ENCODE measurements around the gene ATPAF2.

DNA sequence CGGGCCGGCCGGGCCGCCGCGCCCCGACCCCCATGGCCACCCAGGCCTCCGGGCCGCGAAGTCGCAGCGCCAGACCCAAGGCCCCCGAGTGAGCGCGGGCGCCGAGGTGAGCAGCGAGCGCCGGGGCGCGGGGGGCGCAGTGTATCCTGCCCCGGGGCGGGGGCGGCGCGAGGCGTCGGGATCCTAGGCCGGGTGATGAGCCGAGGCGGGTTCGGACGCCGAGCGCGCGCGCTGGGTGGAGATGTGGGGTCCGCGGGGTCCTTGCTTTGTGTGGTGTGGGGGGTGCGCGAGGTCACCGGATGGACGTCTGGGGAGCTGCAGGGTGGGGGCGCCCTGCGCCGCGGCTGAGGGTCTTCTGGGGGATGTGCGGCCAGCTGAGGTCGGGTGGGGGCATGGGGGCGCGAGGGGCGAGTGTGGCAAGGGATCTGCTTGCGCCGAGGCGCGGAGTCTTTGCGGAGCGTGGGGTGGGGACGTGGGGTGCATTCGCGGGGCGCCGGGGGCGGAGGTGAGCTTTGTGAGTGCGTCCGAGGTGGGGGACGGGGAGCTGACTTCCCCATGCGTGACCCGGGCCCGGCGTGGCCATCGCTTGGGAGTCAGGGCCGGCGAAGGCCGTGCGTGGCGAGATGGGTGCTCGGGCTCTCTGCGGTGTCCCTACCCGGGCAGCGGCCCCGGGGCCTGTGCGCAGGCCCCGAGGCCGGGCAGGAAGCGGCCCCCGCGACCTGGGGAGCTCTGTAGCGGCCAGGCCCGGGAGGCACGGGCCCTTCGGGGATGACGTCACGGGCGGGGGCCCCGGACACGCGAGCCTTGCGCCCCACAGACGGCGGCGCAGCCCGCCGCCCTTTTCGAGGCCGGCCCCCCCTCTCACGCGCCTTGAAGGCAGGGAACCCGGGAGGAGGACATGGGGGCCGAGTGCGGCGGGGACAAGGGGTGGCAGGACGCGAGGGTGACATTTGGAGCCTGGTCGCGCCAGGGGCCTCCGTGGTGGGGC, 724 bp downstream of the RAI1 start:
- PRO-cap: bidirectional peak, plus-strand start at position 195 of the sequence, minus-strand start at position 86 of the sequence; bidirectional peak, plus-strand start at position 777 of the sequence, minus-strand start at position 677 of the sequence

DNA sequence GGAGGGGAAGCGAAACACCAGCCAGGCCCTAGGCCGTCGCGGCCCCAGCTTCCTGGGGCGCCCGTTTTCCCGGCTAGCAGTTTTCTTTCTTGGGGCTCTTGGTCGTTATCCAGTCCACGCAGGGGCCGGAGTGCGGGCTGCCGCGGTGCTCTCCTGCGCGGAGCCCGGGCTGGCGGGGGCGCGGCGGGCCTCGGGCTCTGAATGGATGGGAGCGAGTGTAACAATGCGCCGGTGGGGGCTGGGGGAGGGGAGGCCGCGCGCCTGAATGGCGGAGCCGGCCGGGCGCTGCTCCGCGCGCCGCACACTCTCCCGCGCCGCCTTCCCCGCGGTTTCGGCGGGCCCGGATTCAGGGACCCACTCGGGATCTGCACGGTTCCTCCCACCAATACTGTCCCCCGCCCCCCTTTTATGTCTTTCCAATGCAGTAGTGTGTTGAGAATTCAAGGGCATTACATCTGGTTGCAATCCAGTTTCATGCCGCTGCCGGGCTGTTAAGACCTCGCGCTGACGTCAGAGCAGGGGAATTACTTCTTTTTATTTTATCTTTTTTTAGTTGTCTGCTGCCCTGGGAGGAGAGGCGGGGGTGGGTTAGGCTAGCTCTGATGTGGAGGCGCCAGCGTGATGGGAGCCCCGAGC, 1.5 kb downstream of the RAI1 start:
- PRO-cap: bidirectional peak, plus-strand start at position 266 of the sequence, minus-strand start at position 199 of the sequence; unidirectional peak, minus-strand start at position 333 of the sequence

- PRO-cap: unidirectional peak, plus-strand start at chr17:17700354
These were observed 19.2 kb downstream of the RAI1 start for GRCh38 chr17:17700150-17701076.

GRCh38 chr17:17701296-17701678, 20.0 kb downstream of the RAI1 start:
- PRO-cap: no peak

GRCh38 chr17:17723362-17724394, 42.4 kb downstream of the RAI1 start:
- PRO-cap: no peak

DNA sequence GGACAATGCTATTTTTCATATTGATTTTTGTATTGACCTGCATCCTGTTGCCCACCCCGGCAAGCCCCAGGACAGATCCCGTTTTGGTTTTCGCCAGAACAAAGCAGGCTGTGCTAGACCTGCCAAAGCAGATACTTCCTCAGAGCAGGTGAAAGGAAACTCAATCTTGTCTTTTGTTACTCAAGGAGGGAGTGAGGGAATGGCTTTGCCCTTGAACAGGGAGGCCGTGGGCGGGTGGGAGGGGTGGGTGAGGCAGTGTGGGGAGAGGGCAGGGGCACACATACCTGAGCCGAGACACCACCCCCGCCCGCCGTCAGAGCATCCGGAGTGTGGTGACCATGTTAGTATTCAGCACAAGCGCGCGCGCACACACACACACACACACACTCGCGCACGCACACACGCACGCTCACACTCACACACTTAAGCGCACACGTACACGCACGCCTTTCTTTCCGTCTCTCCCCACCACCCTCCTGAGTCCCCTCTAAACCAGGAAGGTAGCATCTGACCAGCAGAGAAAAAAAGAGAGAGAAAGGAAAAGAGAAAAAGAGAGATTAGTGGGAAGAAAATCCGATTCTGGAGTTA, 59.6 kb downstream of the RAI1 start:
- PRO-cap: no peak

- PRO-cap: no peak
These were observed 76.1 kb downstream of the RAI1 start for GRCh38 chr17:17757307-17757816.

DNA sequence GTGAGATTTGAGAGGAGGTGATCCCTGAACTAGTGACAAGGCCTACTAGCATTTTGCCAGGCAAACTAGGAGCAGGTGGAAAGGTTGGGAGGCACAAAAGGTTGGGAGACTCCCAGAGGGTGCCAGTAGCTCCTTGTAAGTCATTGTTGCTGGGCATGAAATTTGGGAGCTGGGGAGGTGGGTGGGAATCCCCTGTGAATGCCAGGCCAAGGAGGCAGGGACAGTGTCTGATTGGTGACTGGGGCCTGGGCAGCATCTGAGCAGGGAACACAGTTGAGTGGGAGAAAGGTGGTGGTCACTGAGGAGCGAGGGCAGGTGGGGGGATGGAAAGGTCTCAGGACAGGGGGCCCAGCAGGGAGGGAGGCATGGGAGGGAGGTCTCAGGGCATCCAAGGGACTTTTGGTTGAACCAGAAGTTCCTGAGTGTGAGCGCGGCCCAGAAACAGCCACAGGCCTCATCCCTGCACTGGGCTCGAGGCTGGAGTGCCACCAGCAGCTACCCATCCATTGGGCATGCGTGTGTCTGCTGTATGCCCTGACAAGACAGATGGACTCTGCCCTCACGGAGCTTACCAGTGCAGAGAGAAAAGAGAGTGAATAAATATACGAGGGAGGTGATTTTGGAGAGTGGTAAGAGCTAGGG, 75.1 kb downstream of the SREBF1 start:
- PRO-cap: no peak

GRCh38 chr17:17808467-17809445, 28.0 kb downstream of the SREBF1 start:
- PRO-cap: no peak

DNA sequence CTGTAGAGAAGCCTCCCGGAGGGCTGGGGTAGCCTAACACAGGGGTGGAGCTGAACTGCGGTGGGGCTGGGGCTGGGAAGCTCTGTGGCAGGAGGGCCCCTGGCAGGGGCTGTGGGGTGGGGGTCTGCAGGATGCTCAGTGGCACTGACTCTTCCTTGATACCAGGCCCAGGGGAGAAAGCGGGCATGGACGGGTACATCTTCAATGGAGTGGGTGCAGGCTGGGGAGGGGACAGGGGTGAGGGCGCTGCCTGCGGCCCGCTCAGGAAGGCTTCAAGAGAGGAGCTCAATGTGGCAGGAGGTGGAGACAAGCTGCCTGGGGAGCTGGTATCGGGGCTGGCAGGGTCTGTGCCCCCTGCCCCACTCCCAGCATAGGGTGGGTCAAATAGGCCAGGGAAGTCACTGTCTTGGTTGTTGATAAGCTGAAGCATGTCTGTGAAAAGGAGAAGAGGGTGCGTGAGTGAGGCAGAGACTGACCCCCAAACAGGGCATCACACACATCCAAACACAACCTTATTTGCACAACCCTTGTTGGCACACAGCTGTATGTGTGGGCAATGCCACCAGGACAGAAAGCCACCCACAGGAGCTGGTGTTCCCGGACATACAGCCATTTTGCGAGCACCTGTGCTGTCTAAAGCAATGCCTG, 16.6 kb downstream of the SREBF1 start:
- PRO-cap: no peak

- PRO-cap: bidirectional peak, plus-strand start at chr17:17823731, minus-strand start at chr17:17823604; unidirectional peak, plus-strand start at chr17:17823984; unidirectional peak, plus-strand start at chr17:17824184; unidirectional peak, plus-strand start at chr17:17824267
These were observed 13.0 kb downstream of the SREBF1 start for GRCh38 chr17:17823358-17824647.

DNA sequence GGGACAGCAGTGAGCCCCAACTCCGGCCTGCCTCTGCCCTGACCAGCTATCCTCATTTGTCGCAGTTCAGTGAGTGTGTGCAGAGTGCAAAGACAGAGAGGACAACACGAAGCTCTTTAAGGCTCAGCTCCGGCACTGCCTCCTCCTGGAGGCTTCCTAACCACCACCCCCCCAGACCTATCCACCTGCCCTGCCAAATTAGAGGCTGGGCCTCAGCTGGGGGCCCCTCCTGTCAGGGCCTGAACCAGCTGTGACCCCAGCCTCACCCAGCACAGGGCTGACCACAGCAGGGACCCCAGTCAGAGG, 9.0 kb downstream of the SREBF1 start:
- PRO-cap: no peak

DNA sequence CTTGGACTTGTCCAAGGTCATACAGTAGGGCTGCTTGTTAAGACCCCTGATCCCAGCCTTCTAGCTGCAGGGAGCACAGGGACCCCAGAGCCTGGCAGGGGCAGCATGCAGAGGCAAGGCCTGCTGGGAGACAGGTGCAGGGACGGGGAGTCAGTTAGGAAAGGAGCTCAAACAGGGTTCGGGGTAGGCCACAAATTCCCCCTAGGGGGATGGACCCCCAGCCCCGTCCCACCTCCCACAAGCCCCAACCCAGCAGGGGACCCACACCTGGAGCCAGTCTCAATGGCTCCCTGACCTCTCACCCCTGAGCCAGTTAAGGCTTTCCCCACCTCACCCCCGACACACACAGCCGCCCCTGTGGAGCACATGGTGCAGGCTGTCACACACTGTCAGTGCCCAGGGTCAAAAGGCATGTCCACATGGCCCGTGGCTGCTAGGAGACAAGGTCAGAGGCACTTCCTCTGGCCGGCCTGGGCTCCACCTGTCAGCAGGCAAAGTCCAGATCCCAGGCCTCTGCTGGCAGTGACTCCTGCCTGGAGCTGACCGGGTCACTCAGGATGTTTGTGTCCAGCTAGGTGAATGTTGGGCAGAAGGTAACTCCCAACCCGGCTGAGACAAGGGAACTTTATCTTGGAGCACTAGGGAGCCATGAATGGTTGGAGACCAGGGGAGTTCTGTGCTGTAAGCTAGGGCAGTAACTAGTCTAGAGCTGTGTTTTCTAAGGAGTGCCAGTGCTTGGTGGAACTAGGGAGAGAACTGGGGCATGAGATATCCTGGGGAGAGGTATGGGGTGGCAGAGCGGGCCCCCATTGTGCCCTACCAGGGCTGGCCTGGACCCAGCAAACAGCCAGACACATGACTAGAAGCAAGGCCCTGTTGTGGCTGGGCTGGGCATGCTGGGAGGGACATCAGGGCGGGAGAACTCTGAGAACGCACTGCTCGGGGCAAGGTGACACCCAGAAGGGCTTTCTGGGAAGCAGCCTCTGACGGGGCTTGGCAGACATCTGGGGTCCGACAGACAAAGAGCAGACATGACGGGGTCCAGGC, 6.0 kb downstream of the SREBF1 start:
- PRO-cap: no peak

- PRO-cap: unidirectional peak, minus-strand start at chr17:17838493
These were observed 1.4 kb upstream of the SREBF1 start for GRCh38 chr17:17837822-17838884.

DNA sequence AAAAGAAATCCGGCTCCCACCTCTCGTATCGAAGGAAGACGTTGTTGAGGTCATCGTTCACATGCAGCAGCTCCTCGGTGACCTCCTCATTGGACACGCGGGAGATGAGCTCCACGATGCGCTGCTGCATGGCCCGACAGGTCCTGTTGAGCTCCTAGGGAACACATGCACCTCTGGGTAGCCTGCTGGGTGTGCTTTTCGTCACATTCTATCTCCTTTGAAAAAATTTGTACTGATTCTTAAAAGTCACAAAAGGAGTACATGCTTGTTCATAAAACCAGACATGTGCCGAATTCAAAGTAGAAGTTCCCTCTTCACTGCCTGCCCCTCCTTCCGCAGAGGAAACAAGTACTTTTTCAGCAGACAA, 32.5 kb upstream of the SREBF1 start:
- PRO-cap: no peak

DNA sequence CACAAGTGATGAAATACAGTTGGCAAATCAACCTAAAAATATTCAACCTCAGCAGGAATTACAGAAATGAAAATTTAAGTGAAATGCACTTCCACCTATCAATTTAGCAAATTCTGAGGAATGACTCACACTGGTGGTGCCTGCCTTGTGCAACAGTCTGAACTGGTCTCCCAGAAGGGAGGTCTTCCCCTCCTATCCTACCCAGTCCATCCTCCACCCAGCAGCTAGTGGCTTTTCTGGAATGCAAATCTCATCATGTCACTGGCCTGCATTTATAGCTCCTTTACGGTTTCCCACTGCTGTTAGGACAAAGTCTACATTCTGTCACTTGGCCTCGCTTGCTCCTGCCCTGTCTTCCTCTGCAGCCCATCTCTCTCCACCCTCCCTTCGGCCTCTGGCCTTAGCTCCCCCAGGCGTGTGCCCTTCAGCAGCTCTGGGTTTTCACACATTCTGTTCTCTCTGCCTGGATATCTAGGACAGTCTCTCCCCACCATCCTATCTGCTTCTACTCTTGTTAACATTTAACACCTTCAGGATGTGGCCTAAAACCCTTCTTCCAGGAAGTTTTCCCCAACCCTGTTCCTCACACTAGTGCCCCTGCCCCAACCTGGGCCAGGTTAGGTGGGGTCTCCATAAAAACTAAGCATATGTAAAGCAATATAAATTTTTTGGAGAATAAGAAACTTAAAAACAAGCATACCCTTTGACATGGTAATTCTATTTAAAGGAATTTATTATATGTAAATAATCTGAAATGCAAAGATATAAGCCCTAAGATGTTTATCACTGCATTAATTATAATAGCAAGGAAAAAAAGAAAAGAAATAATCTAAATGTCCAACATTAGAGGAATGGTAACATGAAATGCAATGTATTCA, 36.2 kb downstream of the TOM1L2 start:
- PRO-cap: no peak

GRCh38 chr17:17959115-17960313, 12.7 kb downstream of the TOM1L2 start:
- PRO-cap: no peak

GRCh38 chr17:17971241-17972173, 693 bp downstream of the TOM1L2 start:
- PRO-cap: unidirectional peak, plus-strand start at chr17:17972044

DNA sequence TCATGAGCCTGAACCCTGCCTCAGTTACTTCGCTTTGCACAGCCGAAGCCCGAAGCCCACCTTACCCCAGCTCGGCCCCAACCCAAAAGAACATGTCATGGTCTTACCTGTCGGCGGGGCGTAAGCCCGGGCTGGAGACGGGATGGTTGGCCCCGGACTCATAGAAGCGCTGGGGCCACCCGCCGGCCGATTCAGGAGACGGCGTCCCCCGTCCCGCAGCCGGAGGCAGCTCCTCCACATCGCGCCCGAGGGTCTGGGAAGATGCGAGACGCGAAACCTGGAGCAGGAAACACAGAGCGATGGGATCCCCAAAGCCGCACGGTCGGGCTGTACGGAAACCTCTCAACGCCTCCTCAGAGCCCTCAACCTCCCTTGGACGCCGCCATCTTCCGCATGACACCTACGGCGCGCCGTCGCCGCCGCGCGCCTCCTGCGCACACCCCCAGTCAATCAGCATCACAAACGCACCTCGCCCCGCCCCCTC, at the start of gene ATPAF2:
Gene ATPAF2 (minus strand): TSS at position 395 of the 484 bp plus-strand sequence.
- PRO-cap: bidirectional peak, plus-strand start outside the sequence, minus-strand start at position 395 of the sequence

- PRO-cap: no peak
These were observed 30.8 kb downstream of the MYO15A start for GRCh38 chr17:18139327-18139851.